ENCODE data around the genes ESCO1 and MIB1.

- PRO-cap: no peak
Measured at GRCh38 chr18:13868809-13869362, 44.9 kb downstream of the MC5R start.

DNA sequence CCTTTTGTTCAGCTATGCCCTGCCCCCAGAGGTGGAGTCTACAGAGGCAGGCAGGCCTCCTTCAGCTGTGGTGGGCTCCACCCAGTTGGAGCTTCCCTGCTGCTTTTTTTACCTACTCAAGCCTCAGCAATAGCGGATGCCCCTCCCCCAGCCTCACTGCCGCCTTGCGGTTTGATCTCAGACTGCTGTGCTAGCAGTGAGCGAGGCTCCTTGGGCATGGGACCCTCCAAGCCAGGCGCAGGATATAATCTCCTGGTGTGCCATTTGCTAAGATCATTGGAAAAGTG is 89.1 kb downstream of the ZNF519 start:
- PRO-cap: no peak

DNA sequence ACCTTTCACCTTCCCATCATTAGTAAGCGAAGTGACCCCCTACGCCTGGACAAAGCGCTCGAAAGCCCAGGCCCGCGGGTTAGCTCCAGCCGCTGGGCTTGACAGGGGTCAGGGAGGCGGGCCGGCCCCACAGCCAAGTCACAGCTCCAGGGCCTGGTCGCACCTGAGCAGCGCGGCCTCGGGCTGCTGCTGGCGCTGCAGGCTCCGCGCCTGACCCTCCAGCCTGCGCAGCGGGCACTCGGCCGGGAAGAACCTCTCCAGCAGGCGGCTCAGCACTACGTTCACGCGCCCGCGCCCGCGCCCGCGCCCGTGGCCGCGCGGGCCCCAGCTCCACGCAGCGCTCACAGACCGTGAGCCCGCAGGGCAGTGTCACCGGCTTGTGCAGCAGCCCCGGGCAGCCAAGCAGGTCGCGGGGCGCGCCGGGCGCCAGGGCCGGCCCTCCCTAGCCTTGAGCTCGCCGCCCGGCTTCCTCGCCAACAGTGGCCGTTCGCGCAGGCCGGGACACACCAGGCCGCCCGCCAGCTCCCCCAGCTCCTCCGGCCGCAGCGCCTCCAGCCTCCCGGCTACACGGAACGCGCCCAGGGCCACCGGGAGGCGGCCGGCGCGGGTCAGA is 93.2 kb downstream of the POTEC start:
- PRO-cap: unidirectional peak, plus-strand start at position 298 of the sequence

DNA sequence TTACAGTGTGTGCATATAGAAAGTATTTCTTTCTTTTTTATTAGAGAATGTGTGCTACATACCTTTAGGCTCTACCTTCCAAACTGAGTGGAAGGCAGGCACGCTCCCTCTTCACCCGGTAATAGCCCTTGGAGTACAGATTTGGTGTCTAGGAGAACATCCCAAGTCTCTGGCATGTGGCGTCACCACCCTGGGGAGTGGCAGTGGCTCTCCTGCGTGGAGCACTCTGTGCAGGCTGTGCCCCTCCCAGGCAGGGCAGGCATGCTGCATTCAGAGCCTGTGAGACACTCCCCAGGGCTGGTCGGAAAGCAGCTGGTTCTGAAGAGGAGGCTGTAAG is 193.2 kb downstream of the ANKRD30B start:
- PRO-cap: no peak

- PRO-cap: no peak
Measured at GRCh38 chr18:14945993-14946510, 198.1 kb downstream of the ANKRD30B start.

GRCh38 chr18:14969905-14970558 is 222.1 kb downstream of the ANKRD30B start:
- PRO-cap: no peak

GRCh38 chr18:15010272-15010609 is 262.3 kb downstream of the ANKRD30B start:
- PRO-cap: no peak

GRCh38 chr18:21048842-21049281 is 62.8 kb downstream of the ROCK1 start:
- PRO-cap: no peak

DNA sequence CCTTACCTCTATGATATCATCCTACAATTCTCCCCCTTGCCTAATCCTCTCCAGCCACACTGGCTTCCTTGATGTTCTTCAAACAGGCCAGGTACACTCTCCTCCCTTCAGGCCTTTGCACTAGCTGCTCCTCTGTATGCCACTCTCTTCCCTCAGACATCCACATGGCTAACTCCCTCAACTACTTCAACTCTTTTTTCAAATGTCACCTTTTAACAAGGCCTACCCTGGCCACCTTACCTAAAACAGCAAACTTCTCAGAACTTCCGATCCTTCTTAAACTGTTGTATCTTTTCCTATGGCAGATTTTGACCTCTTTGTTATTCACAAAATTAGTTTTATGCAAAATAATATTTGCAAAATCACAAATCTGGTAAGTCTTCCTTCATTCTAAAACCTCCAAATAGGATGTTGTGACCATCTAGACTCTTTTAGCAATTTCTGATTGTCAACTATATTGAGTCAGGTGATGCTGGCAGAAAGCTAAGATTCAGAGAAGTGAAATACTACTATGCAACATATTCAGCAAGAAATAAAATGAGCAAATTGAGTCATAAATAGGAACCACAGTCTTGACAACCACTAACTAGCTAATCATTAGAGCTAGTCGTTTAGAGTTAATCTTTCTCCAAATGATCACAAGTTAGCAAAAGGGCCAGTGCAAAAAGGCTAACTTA is 54.7 kb downstream of the ROCK1 start:
- PRO-cap: no peak

DNA sequence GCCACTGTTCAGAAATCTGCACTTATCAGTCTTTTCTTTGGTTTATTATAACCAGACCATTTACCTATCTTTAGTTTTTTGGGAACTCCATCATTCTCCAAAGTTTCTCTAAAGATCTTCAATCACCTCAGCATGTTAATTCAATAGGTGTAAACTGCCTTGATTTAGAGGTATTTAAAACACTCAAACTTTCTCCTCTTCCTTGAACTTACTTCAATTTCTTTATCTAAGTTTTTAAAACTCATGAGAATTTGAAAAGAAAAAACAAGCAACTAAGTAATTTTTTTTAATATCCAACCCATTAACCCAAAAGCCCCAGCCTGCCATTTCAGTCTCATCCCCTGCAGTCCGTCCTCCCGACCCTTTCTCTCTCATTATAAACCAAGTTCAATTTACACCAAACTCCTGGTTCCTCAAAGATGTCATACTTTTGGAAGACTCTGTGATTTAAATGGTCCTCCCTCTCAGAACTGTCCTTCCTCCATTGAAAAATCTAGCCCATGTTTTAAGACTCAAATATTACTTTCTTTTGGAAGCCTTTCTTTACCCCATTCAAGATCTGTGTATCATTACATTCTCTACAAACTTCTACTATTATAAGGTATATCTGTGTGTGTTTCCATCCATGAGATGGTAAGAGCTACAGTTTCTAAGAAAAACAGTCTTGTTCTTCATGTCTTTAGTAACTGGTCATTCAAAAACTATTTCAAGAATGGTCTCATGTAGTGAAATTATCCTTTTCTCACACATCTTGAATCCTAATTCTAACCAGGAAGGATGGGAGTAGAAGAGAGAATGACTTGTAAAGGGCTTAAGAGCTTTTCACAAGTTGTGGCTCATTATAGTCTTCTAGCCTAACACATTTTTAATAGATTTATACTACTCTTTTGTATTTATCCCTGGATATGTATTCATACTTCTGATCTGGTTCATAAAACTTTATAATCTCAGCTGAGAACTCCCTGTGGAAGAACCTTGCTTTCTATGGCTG is 47.5 kb downstream of the ROCK1 start:
- PRO-cap: no peak

DNA sequence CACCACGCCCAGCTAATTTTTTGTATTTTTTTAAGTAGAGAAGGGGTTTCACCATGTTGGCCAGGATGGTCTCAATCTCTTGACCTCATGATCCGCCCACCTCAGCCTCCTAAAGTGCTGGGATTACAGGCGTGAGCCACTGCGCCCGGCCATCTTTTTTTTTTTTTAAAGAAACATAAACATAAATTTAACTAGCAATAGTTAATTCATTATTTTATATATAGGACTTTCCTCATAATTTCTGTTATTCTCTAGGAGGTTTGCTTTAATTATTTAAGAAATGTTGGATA is 43.2 kb upstream of the GREB1L start:
- PRO-cap: no peak

DNA sequence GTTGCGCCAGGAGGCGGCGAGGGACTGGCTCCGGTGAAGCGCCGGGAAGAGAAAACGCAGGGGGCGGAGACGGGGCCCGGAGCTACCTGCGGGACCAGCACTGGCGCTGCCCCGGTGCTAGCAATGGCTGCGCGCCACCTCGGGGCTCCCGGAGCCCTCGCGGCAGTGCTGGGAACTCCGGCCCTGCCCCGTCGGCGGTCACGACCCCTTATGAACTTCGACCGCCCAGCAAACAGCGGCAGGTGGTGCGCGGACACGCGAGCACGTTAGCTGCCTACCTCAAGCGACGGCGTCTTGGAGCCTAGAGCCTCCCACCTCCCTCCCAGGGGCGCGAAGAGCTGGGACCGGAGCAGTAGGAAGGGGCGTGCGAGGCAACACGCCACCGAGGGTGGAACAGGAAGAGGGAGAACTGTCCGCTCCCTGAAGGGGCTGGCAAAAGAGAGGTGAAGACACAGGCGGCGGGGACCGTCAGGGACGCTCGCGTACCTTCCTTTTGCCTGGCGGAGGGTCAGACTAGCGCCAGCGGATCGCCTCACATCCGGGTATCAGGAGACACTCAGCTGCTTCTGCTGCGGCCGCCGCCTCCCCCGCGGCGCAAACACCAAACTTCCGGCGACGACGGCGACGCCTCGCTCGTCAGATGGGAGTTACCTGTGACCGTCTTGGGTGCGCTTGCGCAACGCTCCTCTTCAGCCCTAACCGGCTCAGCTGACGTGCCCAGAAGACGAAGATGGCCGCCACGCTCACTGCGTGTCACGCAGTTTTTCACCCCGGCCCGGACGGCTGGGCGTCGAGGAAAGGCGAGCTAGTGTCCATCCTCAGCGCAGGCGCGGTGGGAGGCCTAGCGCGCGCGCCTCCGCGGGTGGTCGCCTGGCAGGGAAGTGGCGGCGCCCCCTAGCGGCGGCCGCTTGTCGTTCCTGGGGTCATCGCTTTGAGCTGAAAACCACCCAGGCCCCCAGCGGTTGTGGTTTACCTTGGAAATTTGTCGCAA is at the start of gene ESCO1:
Gene ESCO1, minus strand, starts transcription at position 568 of the 991 bp plus-strand sequence.
- PRO-cap: bidirectional peak, plus-strand start at position 103 of the sequence, minus-strand start at position 26 of the sequence; bidirectional peak, plus-strand start at position 282 of the sequence, minus-strand start at position 296 of the sequence; bidirectional peak, plus-strand start at position 435 of the sequence, minus-strand start at position 397 of the sequence; bidirectional peak, plus-strand start at position 720 of the sequence, minus-strand start at position 600 of the sequence; unidirectional peak, minus-strand start at position 883 of the sequence

GRCh38 chr18:21602188-21602601 is 1.7 kb upstream of the ESCO1 start:
- PRO-cap: no peak

GRCh38 chr18:21740681-21741316 is at the start of gene MIB1:
Gene MIB1 (plus strand): TSS chr18:21740792.
- PRO-cap: bidirectional peak, plus-strand start at chr18:21740838, minus-strand start at chr18:21740614; bidirectional peak, plus-strand start at chr18:21741115, minus-strand start at chr18:21740982; bidirectional peak, plus-strand start at chr18:21741366, minus-strand start at chr18:21741278

DNA sequence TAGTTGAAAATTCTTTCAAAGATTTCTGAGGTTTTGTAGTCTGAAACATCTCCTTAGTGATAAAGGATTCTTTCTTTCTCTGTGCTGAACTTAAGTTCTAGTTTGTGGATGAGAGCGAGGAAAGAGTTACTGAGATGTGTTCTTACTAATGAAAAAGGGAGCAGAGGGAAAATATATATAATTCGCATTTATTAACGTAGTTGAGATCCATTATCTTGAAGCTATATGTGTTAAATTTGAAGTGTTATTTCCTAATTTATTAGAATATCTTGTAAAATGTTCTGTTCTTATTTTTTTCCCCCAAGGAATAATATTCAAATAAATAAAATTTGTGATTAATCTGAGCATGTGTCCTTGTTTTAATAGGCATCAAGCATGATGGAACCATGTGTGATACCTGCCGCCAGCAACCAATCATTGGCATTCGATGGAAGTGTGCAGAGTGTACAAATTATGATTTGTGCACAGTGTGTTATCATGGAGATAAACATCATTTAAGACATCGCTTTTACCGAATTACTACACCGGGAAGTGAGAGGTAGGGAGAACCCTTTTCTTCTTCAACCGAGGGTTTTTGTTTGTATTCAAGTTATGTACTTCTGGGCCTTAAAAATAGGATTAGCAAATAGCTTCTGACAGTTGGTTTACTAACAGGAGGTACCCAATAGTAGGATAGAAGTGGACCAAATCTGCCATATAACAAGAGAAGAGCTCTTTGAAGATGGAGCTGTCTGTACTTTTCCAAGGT is 25.0 kb downstream of the MIB1 start:
- PRO-cap: no peak

GRCh38 chr18:21773405-21774028 is 32.9 kb downstream of the MIB1 start:
- PRO-cap: no peak

DNA sequence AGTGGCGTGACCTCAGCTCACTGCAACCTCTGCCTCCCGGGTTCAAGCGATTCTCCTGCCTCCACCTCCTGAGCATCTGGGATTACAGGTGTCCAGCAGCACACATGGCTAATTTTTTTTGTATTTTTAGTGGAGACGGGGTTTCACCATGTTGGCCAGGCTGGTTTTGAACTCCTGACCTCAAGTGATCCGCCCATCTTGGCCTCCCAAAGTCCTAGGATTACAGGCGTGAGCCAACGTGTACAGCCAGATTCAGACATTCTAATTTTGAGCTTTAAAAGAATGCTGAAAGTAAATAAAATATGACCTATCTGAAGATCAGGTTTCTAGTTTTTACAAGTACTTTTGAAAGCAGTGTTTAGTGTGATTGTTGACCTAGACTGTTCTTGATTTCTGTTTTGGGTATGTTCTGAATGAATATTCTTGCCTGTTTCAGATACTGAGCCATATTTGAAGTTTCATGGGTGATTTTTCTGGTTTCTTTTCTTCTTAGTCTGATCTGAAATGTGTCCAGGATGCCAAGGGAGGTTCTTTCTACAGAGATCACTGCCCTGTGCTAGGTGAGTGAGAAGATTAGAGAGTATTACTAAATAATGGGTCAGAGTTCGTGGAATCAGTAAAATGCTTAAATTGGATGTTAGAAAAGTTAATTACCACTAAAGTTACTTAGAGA is 37.2 kb downstream of the MIB1 start:
- PRO-cap: no peak

GRCh38 chr18:21797884-21798586 is 57.4 kb downstream of the MIB1 start:
- PRO-cap: no peak

DNA sequence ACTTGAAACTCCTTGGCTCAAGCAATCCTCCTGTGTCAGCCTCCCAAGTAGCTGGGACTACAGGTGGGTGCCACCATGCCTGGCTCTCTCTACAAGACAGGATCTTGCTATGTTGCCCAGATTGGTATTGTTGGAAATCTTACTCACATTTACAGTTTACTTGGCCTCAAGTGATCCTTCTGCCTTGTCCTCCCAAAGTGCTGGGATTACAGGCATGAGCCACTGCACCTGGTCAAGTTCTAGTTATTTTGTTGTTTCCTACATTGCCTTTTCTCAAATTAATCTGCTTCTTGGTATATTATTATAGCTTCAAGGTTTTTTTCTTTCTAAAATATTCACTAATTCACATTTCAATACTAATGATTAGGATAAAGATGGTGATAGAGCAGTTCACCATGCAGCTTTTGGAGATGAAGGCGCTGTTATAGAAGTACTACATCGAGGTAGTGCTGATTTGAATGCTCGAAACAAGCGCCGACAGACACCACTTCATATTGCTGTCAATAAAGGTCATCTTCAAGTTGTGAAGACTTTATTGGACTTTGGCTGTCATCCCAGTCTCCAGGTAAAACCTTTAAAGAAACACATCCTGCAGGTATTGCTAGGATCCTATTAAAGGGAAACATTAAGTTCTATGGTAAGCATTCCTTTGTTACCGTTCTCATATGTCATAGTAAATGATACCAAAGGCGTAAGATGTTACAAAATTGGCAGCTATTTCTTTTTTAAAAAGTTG is 74.8 kb downstream of the MIB1 start:
- PRO-cap: no peak

DNA sequence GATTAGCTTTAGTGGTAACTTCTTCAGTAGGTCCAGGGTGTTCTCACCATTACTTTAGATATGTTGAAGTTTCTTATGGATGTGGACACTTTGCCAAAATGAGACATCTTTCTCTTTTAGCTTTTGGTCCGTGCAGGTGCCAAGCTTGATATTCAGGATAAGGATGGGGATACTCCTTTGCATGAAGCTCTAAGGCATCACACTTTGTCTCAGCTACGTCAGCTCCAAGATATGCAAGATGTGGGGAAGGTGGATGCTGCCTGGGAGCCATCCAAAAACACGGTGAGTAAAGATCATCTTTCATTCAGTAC is 103.3 kb downstream of the MIB1 start:
- PRO-cap: no peak

Data from sciatic nerve (tissue), 1 donor.